Mesenchymal stem cell of adipose (primary cell): Measurements from ENCODE around the genes TDRD15 and ATAD2B.

- CAGE, long polyA plus RNA, result no peak
These were observed at the start of gene TDRD15 for GRCh38 chr2:21123654-21124105. TSS of gene TDRD15 (plus strand) at chr2:21123968.

GRCh38 chr2:21422221-21422788 lies 298.5 kb downstream of the TDRD15 start:
- CAGE, long polyA plus RNA, result no peak

- CAGE, long polyA plus RNA, result no peak
These were observed 176.7 kb upstream of the KLHL29 start for GRCh38 chr2:23207956-23208909.

GRCh38 chr2:23380294-23381066 lies 4.5 kb upstream of the KLHL29 start:
- CAGE, long polyA plus RNA, result no peak

DNA sequence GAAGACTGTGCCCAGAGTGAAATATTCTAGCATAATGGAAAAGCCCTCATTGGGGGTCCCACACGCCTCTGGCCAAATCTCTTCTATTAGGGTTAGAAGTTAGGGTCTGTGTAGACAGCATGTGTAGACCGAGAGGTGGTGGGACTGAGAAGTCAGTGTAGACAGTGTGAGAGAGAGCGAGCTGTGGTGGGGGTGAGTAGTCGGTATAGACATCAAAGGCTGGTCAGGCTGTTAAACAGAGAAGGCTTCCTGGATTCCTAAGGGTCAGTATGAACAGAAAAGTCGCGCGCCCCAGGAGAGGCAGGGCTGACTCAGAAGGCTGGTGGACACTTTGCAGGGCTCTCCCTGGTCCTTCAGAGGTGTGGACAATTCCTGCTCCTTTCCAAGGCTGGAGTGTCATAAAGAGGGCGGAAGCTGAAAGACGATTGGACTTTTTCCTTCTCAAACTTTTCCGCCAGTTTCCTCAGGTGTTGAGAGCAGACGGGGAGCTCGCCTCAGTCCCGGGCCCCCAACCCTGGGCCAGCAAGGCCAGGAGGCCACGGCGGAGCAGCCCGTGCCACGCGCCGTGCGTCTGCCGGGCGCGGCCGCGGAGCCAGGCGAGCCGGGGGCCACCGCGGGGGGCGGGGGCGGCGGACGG lies 541 bp upstream of the KLHL29 start:
- CAGE, long polyA plus RNA, result no peak

DNA sequence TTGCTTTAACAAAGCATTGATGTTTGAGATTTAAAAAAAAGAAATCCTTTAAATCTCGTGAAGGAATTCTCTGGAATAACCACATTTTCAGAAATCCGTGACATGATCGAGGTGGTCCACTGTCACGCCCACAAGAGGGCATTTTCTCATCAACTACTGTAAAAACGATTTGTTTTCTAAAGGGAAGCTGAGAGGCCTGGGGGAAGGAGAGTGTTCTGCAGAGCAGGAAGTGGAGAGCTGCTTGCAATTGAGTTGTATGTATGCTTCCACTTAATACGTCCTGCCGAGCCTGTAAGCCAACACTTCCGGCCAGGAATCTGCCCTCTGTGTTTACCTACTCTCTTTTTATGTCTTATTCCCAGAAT lies 19.4 kb downstream of the KLHL29 start:
- CAGE, long polyA plus RNA, result no peak

- CAGE, long polyA plus RNA, result no peak
These were observed 134.2 kb downstream of the KLHL29 start for GRCh38 chr2:23518999-23519785.

DNA sequence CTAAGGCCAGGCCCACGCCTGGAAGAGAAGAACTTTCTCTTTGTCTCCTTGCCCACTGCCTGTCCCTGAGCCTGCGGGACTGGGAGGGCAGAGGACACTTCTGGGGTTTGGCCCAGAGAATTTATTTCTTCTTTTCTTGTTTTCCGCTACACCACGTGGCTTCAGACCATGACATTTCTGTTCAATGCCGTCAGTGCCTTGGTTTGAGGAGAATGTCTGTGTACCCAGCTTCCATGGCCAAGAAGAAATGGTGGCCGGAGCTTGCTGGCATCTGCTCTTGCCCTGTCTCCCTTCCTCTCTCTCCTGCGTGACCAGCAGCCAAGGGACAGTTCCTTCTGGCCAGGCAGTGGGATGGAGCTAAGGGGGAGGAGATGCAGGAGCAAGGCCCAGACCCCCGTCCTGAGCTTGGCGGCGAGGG lies 140.2 kb downstream of the KLHL29 start:
- CAGE, long polyA plus RNA, result no peak

- CAGE, long polyA plus RNA, result no peak
These were observed 178.9 kb downstream of the KLHL29 start for GRCh38 chr2:23563931-23564205.

GRCh38 chr2:23926671-23927581 lies at the start of gene ATAD2B:
TSS of gene ATAD2B (minus strand) at chr2:23927123.
- CAGE, long polyA plus RNA, result no peak

GRCh38 chr2:24048765-24049200 lies 758 bp upstream of the FKBP1B start:
- CAGE, long polyA plus RNA, result no peak

DNA sequence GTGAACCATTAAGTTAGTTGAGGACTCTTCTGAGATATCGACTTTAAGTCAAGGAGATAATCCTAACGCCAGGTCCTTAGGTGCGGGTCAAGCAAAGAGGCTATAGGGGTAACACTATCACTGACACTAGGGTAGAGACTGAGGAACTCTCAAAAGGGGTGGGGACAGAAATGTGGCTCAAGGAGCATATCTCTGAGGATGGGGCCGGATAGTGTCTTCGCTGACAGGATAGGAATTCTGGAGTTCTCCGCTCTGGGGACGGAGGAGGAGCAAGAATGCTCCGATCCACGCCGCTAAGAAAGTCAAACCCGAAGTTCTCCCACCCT lies 311 bp downstream of the SF3B6 start:
- CAGE, long polyA plus RNA, result no peak

DNA sequence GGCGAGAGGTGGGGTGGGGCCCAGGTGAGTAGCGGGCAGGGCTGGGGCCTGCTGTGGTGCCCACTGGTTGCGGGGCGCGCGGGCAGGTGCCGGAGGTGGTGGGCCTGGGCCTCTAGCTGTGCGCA lies 857 bp upstream of the SF3B6 start:
- CAGE, long polyA plus RNA, result no peak

DNA sequence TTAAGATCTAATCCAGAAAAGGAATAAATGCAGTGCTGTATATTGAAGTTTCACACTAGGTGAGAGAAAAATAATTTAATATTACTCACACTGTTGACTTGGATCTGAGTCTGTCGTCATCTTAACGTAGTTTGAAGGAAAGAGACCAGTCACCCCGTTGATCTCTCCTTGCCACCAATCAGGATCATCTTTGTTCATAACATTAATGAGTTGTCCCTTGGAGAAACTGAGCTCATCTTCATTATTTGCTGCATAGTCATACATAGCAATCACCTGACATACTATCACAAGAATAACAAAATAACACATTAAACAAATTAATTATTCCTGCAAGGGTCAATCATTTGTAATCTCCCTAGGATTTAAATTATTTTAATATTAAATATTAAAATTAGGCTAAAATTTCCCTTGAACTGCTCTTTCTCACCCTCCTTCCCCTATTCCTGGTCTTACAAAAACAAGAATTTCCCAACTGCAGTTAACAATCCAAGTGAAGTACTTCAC lies 71.2 kb downstream of the FAM228A start:
- CAGE, long polyA plus RNA, result no peak

DNA sequence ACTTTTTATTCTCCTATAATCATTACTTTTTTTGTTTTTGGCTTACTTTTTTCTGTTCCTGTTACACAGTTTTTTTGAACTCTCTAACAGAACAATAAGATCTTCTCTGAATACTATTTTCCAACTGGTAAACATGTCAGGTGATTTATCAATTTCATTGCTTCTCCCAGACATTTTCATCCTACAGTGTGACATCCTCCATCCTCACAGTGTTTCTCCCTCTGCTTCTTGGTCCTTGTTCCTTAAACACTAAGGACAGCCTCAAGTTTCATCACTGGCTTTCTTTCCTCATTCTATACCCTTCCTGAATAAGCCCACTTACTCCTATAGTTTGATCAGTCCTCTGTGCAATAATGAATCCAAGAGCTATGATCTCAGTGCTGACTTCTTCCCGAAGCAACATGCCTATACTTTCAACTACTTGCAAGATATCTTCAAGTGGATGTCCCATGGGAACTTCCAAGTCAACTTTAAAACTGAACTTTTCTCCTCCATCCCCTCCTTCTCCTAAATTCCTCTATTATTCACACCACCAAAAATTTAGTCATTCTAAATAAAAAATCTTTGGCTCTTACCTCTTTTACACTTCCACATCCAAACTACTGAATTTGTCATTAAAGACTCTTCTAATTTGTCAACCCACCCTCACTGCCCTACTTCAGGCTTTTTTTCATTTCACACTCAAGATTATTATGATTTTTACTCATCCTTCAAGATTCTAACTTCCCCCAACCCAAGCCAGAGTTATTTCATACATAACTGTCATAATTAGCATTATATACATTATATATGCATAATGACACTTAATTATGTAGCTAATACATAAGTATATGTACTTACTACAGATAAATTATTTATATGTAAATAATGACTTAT lies 87.7 kb downstream of the FAM228A start:
- CAGE, long polyA plus RNA, result no peak

- CAGE, long polyA plus RNA, result no peak
These were observed 56.2 kb downstream of the ITSN2 start for GRCh38 chr2:24304150-24304471.

GRCh38 chr2:24327850-24328340 lies 32.4 kb downstream of the ITSN2 start:
- CAGE, long polyA plus RNA, result no peak

DNA sequence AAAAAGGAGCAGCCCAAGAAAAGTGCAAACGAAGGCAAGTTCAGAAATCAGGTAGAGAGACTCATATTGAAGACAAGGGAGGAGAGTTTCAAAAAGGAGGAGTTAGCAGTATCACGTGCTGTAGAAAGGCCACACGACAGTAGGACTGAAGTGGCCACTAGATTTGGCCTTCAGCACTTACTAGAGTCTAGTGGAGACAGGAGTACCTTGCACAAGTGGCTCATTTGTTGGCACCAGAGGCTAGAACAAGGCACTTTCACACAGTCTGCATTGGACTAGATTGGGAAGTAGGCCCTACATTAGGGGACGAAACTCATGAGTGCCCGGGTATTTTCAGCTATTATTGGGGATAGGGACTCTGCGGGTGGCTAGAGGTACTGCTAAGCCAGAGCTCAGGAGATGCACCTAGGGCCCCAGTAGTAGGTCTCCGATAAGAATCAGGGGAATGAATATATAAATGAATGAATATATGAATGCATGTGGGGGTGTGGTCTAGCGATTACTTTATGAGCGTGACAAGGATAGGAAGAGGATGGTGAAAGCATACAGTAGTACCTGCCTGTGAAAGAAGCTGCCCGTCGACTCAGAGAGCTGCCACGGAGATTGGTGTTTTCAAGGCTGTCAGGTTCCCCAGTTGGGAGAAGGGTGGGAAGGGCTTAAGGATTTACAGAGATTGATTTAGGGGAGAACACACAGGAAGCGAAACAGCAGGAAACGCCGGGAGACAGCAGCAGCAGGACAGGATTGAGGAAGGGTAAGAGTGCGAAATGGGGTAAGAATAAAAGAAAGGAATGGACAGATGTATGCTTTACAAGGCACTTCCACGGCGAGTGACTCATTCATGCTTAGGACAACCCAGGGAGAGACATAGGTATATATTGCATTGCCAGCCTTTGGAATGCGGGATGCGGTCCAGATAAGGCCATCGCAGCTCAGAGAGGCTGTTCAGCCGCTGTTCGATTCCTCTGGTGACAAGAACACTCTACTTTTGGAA lies 1.3 kb upstream of the NCOA1 start:
- CAGE, long polyA plus RNA, result no peak

- CAGE, long polyA plus RNA, result no peak
These were observed 751 bp downstream of the NCOA1 start for GRCh38 chr2:24491805-24492205.

DNA sequence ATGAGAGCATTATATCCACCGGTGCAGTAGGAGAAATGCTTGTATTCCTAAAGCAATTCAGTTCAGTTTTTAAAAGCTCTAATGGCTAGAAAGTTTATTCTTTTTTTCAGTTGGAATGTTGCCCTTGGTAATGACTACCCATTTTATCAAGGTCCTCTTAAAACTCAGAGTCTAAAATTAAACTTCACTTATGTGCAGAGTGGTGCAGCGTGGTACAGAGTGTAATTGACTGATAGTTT lies 21.3 kb downstream of the NCOA1 start:
- CAGE, long polyA plus RNA, result no peak